Fallopian tube (tissue), 1 donor: ENCODE results near the gene CNTNAP3.

DNA sequence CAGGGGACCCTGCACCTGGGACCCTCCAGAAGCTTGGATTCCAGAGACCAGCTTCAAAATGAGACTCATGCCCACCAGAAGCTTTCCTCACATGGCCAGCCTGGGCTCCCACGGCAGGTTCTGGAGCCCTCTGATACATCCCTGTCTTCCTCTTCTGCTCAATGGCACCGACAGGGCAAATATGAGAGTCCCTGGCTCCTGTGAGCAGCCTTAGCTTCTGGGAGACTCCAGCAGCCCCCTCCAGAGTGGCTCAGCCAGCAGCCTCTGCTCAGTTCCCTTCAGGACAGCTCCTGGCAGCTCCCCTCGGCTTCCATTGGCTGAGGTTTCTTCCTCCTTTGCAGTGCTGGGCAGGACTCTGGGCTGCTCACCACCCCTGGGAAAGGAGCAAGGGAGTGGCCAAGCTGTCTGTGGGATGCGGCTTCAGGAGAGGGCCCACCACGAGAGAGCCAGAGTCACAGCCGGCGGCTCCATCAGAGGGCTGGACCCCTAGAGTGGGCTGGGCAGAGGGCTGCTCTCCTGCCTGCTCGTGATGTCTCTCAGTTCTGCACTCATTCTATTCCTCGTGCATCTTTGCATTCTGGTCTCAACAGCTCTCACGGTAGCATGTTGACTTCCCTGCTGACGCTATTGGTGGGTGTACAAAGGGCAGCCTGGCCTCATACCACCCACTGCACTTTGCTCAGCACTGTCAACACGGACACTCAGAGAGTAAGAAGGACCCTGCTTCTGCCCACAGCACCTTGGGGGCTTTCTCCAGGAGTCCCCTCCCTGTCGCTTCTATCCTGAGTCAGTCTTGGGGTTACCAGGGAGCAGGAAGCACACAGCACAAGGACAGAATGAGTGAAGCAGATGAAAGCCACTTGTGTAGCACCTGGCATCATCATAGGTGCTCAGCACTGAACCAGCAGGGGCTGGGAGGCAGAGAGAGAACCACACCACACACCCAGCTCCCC is 81.0 kb upstream of the ALDH1B1 start:
- PRO-cap, result no peak

DNA sequence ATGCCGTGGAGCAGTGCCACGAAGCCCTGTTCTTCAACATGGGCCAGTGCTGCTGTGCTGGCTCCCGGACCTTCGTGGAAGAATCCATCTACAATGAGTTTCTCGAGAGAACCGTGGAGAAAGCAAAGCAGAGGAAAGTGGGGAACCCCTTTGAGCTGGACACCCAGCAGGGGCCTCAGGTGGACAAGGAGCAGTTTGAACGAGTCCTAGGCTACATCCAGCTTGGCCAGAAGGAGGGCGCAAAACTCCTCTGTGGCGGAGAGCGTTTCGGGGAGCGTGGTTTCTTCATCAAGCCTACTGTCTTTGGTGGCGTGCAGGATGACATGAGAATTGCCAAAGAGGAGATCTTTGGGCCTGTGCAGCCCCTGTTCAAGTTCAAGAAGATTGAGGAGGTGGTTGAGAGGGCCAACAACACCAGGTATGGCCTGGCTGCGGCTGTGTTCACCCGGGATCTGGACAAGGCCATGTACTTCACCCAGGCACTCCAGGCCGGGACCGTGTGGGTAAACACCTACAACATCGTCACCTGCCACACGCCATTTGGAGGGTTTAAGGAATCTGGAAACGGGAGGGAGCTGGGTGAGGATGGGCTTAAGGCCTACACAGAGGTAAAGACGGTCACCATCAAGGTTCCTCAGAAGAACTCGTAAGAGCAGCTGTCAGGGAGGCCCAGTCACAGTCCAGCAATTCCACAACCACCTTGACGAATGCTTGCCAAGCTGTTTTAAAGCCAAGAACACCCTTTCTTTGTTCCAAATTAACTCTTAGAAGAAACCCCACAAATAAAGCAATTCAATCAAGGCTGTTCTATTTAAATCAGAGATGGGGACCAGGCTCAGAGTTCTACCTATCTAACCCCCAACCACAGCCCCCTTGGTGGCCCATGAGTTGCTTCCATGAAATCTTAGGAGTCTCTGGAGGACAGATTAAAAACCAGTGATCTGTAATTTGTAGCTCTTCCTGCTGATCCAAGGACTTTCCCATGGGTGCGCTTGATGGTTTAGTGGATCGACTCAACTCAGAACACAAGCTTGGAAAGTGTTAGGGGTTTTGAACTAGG is 4.5 kb downstream of the ALDH1B1 start:
- PRO-cap, result no peak

DNA sequence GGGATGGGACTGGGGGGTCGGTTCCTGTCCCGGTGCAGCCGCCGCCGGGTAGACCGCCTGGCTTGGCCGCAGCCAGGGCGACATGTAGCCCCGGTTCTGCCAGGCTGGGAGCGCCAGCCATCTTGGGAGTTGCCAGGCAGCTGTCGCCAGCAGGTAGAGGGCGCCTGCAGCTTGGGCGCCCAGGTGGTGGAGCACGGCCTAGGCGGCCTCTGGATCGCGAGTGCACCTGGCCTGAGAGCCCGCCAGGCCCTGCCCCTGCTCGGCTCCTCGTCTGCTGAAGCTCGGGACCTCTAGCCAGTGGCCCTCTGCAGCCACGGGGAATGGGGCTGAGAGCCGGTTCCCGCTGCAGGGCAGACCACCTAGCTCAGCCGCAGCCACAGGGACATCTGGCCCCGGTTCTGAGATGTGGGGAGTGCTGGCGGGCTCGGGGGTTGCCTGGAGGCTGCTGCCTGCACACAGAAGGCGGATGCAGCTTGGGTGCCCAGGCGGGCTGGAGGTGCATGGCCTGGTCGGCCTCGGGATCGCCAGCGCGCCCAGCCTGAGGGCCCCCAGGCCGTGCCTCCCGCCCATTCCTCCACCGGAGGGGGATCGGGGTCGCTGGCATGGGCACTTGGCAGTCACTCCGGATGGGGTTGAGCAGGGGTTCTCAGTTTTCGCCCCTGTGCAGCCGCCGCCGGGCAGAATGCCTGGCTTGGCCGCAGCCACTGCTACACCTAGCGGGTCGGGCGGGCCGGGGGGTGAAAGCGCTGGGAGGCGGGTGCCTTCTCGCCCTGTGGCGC is 663 bp upstream of the ANKRD18A start:
- PRO-cap, result bidirectional peak, plus-strand start at position 156 of the sequence, minus-strand start at position 145 of the sequence

DNA sequence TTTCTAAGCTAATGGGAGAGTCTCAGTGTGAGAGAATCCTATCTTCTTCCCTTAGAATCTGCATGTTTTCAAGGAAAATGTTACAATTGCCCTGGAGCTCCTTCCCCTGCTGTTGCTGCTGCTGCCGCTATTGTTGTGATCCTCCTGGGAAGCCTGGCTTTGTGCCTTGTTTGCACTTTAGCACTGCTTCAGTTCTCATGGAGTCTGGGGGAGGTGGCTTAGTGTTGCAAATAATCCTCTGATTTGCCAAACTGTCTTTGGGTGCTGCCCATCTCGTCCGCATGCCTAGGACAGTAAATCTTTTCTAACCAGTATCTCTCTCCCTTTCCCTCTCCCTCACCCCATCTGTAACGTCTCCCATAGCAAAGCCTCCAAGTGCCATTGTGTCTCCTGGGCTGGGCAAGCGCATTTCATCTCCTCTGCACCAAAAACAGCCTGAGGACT is 30.3 kb downstream of the FAM240B start:
- PRO-cap, result unidirectional peak, minus-strand start at position 161 of the sequence

GRCh38 chr9:39287934-39288311 is at the start of gene CNTNAP3:
Gene CNTNAP3 (minus strand): TSS chr9:39288167.
- PRO-cap, result no peak

DNA sequence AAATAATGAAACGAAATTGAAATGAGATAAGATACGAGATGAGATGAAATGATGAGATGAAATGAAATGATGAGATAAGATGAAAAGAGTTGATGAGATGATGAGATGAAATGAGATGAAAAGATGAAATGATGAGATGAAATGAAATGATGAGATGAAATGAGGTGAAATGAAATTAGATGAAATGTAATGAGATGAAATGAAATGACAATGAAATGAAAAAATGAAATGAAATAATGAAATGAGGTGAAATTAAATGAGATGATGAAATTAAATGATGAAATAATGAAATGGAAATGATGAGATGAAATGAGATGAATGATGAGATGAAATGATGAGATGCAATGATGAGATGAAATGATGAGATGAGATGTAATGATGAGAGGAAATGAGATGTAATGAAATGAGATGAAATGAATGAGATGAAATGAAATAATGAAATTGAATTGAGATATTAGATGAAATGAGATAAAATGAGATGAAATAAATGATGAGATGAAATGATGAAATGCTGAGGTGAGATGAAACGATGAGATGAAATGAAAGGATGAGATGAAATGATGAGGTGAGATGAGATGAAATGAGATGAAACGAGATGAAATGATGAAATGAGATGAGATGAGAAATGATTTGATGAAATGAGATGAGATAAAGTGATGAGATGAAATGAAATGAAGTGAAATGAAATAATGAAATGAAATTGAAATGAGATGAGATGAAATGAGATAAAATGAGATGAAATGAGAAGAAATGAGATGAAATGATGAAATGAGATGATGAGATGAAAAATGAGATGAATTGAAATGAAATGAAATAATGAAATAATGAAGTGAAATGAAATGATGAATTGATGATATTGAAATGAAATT is 527.2 kb downstream of the FOXD4L6 start:
- PRO-cap, result no peak

DNA sequence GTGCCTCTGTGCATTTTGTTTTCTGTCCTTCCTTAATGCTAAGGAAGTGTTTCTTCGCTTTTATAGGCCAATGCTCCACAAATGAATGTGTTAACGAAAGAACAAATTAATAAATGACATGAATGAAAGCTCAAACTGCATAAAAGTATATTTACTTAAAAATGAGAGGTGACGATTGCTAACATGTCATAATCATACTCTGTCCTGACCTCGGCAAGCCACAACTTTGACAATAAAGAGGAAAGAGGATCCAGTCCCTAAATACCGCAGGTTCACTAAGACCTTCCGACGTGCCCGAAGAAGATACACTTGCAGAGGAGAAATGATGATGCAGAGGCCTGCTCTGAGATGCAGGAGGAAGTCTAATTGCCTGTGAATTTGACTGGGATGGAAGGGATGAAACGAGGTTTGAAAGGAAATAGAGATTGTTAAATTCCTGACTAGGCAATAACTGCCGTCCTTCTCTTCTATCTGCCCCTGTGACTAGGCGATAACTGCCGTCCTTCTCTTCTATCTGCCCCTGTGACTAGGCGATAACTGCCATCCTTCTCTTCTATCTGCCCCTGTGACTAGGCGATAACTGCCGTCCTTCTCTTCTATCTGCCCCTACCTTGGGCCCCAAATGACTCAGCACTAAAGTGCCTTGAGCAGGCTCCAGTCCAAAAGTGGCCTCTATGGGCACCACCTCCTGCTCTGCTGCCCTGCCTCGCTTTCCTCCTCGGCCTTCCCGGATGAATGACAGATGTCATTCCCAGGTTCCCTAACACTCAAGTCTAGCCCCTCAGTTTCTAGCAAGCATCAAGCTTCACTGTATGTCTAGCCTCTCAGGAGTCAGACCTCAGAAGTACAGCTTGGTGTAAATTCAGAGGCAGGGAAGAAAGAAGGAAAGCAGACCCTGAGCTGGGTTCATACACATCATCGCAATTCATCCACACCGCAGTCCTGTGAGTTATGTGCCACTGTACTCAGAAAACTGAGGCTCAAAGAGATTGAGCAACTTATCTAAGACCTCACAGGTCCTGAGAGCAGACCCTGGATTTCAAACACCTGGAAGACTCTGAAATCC is 189.2 kb downstream of the FOXD4L6 start:
- PRO-cap, result no peak

DNA sequence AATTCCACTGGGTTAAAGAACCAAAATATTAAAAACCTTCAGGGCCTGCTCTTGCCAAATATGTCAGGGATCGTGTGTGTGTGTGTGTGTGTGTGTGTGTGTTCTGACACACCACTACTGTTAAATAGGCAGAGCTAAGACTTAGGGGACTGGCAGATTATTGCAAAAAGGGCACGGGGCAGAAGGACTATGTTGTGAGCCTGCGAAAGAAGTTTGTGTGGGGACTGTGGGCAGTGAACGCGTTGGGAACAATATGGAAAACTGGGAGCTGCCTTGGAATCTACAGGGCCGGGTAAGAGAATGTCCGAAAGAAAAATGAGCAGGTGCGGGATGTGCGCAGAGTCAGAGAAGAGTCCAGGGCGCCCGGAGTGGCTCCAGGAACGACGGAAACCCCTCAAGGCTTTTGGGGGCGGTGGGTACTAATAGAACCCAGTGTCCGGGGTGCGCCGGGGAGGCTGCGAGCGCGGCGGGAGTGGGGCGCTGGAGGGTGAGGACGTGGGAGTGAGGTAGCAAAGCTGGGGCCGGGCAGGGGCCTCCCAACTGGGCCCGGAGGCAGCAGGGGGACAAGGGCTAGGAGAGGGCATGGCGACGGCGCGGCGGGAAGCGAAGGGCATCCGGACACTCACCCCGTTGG is 54.8 kb downstream of the FOXD4L6 start:
- PRO-cap, result no peak

- PRO-cap, result unidirectional peak, minus-strand start at chr9:41652358
Observed at GRCh38 chr9:41652046-41652626, 463.0 kb upstream of the ZNG1F start.

- PRO-cap, result no peak
Observed at GRCh38 chr9:61856273-61856925, 666.6 kb downstream of the SPATA31A7 start.

DNA sequence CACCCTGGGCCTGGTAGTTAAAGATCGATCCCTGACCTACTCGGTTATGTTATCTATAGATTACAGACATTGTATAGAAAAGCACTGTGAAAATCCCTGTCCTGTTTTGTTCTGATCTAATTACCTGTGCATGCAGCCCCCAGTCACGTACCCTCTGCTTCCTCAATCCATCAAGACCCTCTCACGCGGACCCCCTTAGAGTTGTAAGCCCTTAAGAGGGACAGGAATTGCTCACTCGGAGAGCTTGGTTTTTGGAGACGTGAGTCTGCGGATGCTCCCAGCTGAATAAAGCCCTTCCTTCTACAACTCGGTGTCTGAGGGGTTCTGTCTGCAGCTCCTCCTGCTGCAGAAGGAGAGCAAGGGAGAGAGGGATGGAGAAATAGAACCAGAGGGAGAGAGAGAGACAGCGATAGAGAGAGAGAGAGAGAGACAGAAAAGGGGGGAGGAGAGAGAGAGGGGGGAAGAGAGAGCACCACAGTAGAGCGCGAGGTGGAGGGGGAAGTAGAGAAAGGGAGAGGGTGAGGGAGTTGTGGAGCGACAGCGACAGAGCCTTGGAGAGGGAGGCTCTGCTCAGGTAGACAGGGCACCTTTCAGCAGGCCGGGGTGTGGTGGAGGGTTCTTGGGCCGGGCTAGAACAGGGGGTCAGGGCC is 1611.2 kb downstream of the SPATA31A7 start:
- PRO-cap, result no peak

DNA sequence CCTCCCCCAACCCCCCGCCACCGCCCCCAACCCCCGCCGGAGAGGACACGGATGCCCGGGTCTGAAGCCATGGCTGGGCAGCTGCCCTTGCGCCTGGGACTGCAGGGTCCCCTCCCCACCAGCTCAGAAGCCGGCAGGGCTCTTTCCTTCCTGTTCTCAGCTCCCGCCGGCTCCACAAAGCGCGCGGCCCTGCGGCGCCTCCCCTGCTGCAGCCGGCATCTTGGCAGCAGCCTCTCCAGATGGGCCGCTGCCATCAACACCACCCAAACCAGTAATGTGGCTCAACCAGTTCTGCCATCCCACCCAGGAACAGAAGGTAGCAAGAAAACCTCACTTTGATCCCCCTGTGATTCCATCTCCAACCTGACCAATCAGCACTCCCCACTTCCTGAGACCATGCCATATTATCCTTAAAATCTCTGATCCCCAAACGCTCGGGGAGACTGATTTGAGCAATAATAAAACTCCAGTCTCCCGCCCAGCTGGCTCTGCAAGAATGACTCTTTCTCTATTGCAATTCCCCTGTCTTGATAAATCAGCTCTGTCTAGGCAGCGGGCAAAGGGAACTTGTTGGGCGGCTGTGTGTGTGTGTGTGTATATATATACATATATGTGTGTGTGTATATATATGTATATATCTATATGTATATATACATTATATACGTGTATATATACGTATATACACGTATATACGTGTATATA is 1674.8 kb downstream of the SPATA31A7 start:
- PRO-cap, result bidirectional peak, plus-strand start at position 153 of the sequence, minus-strand start at position 176 of the sequence

DNA sequence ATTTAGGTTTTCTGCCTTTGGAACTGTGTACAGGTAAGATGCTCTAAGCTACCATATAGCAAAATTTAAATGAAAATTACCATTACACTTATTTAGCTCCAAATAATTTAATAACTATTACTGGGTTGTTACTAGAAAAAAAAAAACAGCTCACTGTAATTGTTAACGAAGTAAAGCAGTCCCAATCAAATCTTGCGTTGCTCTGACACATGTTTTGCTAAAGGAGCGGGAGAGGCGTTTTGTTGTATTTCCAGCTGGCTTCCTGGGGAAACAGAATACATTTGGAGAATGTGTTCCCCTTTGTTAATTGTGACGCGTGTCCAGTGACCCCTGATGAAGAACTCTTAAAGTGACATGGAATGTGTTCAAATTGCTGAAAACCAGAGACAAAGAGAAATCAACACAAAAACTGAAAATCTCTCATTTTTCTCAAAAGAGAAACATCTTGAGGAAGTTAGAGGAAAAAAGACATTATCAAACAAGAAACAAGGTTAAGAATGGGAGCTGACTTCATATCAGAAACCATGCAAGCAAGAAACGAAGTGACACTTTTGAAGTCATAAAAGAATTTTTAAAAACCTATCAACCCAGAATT is 1690.6 kb downstream of the SPATA31A7 start:
- PRO-cap, result no peak

DNA sequence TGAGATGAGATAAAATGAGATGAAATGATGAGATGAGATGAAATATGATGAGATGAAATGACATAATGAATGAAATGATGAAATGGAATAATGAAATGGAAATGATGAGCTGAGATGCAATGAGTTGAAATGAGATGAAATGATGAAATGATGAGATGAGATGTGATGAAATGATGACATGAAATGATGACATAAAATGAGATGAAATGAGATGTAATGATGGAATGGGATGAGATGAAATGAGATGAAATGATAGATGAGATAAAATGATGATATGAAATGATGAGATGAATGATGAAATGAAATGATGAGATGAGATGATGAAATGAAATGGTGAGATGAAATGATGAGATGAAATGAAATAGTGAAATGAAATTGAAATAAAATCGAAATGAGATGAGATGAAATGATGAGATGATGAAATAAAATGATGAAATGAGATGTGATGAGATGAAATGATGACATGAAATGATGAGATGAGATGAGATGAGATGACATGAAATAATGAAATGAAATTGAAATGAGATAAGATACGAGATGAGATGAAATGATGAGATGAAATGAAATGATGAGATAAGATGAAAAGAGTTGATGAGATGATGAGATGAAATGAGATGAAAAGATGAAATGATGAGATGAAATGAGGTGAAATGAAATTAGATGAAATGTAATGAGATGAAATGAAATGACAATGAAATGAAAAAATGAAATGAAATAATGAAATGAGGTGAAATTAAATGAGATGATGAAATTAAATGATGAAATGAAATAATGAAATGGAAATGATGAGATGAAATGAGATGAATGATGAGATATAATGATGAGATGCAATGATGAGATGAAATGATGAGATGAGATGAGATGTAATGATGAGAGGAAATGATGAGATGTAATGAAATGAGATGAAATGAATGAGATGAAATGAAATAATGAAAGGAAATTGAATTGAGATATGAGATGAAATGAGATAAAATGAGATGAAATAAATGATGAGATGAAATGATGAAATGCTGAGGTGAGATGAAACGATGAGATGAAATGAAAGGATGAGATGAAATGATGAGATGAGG is 1884.9 kb downstream of the FOXD4L5 start:
- PRO-cap, result no peak

DNA sequence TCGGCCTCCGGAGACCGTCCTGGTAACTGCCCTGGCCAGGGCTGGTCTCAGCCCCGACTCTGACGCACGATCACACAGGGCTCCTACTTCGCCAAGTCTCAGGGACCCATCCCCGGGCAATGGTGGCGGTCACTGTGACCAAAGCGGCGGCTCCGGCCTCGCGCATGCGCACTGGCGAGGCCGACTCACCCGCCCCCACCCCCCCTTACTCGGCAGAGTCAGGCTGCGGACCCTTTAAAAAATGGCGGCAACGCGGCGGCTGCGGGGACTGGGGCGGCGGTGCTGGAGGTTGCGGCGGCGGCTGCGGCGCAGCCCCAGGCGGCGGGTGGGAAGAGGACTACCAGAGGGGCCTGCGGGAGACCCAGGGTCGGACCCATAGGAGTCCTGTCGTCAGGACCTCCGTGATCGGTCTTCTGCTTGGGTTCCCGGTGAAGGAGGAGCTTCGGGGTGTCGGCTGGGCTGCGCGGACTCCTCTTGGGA is 1581.3 kb downstream of the FOXD4L5 start:
- PRO-cap, result unidirectional peak, minus-strand start at position 121 of the sequence

- PRO-cap, result no peak
Observed at GRCh38 chr9:65811875-65812348, 75.0 kb downstream of the FOXD4L4 start.

GRCh38 chr9:65813873-65814702 is 77.1 kb downstream of the FOXD4L4 start:
- PRO-cap, result no peak

DNA sequence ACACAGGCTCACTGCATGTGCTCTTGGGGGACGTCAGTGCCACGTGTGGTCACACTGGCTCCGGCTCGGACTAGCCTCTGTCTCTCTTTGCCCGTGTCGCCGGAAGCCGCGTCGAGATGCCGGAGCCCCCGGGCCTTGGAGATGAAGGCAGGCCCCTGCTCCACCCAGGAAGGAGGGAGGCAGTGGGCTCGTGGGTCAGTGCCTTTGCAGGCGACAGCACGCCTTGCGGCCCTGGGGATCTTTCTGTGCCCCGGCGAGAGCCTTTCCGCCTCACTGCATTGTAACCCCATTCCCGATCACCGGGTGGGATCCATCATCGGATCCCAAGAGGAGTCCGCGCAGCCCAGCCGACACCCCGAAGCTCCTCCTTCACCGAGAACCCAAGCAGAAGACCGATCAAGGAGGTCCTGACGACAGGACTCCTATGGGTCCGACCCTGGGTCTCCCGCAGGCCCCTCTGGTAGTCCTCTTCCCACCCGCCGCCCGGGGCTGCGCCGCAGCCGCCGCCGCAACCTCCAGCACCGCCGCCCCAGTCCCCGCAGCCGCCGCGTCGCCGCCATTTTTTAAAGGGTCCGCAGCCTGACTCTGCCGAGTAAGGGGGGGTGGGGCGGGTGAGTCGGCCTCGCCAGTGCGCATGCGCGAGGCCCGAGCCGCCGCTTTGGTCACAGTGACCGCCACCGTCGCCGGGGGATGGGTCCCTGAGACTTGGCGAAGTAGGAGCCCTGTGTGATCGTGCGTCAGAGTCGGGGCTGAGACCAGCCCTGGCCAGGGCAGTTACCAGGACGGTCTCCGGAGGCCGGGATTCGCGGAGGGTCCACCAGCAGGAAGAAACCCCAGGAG is 532.6 kb downstream of the FOXD4L4 start:
- PRO-cap, result unidirectional peak, plus-strand start at position 656 of the sequence

DNA sequence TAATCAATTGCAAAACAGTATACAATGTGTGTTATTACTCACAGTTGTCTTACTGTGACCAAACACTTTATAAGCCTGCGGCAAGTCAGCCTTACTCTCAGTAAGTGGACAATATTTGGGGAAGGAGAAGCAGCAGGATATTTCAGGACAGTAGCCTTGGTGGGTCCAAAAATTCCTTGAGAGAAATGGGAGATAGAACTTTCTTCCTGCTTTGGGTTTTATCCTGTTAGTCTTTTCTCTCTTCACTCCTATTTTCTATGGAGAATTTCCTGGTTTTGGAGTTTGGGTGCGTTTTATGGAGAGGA is 824 bp upstream of the PGM5 start:
- PRO-cap, result no peak

GRCh38 chr9:68500310-68501441 is 40.0 kb downstream of the TMEM252 start:
- PRO-cap, result no peak